ENCODE data around the gene CUX2.

GRCh38 chr12:109597423-109598340 is 24.1 kb downstream of the MVK start:
- RRBS, result no CpG with 5 or more reads among the region's 34 CpGs

DNA sequence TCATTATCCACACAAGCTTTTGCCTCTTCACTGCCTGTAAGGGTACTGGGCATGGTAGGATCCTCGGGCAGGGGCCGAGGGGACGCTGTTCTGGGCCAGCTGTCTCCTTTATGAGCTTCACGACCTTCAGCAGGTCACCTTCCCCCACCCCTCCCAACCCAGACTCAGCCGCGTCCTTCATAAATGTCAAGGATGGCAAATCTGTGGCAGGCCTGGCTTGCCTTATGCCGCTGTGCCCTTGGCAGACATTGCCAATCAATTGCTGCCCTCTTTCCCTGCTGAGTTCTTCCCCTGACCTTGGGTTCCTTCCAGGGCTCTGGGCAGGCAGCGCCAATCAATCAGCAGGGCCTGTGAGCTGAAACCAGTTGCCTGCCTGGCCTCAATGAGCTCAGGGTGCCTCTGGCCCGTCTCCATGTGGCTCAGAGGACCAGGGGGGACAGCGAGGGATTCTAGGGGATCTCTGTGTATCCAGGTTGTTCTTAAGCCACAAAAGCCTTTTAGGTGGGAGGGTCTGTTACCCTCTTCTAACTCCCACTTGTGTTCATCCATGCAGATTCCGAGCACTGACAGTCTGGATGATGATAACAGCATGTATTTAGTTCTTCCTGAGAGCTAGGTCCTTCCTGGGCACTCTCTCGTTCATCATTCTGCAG is 7.7 kb downstream of the FAM222A start:
- RRBS, result no CpG with 5 or more reads among the region's 12 CpGs

DNA sequence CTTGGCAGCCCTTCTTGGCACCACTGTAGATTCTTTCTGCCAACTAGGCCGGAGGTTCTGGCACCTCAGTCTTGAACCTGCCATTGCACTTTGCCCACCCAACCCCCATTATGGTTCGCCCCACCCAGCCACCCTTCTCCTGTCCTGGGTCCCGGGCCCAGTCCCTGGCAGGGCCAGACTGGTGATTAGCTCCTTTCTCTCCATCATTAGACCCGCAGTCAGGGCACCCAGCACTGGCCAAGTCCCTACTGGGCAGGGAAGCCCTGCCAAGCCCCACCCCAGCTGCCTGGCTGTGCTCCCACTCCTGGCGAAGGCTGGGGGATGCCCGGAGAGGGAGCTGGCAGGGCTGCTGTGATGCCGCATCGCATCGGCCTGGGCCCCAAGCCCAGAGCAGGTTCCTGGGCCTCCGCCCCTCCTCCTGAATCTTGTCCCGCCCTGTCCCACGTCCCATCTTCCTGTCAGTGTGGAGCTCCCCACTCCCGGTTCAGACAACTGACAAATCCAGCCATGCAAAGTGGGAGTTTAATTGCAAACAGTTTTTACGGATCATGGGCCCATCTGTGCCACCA is 9.8 kb downstream of the FAM222A start:
- RRBS, result no CpG with 5 or more reads among the region's 14 CpGs

DNA sequence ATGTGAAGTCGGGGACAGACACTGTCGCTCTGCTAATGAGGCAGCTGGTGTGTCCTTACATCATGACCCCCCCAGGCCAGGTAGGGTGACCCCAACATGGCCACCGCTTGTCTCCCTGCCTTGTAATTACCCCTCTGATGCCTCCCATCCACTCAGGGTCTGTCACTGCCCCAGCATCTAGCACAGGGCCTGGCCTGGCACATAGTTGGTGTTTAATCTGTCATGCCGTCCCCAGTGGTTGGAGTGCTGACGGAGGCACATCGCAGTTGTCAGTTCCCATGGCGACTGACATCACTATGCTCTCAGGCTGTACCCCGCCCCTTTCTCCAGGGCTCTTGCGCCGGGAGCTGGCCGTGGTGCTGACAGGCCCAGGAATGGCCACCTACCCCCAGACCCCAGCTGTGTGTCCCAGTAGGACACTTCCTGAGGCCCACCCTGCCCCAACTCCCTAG is 22.9 kb downstream of the FAM222A start:
- RRBS, result no CpG with 5 or more reads among the region's 11 CpGs

- RRBS, result no CpG with 5 or more reads among the region's 16 CpGs
Observed at GRCh38 chr12:109932658-109933436, 32.8 kb downstream of the TCHP start.

DNA sequence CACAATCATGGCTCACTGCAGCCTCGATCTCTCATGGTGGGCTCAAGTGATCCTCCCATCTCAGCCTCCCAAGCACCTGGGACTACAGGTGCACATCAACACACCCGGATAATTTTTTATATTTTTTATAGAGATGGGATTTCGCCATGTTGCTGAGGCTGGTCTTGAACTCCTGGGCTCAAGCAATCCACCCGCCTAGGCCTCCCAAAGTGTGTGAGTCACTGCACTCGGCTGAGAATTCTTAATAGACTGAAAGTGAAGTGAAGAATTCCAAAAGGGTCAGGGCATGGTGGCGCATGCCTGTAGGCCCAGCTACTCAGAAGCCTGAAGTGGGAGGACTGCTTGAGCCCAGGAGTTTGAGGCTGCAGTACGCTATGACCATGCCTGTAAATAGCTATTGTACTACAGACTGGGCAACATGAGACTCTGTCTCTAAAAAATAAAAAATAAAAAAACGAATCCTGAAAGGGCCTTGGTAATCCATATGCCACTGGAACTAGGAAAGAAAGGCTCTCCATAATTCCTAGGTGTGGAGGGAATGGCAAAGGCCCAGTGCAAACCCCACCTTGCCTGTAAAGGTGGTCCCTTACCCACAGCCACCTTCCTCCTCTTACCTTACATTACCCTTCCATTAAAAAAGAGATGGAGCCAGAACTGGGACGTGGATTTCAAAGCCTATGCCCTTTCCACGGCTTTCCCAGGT is 43.8 kb downstream of the TCHP start:
- RRBS, result no CpG with 5 or more reads among the region's 10 CpGs

DNA sequence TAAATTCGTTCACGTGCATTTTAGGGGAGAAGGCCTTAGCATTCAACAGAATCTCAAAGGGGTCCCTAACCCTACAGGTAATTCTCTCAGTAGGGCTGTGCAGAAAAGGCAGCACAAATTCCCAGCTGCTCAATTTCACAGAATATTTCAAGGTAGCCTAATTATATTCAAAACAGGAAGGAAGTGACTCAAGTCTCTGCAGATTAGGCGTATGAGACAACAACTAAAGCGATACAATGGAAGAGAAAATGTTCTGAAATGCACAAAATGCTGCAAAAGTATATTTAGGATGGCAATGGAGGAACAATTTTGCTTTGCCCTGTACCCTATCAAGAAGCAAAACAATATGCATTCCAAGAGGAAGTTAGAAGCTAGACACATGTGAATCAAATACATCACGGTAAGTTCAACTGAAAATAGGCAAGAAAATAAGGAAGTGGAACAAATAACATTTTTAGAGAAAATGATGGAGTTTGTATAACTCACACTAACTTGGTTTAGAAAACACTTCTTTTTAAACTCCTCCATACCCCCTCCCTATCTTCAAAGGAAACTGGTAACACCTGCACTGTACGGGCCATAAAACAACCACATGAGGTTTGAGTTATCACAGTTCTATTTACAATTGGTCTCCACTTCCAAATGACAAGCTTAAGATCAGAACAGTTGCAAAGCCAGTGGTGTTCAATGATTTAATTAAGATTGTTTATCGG is 1.6 kb downstream of the GIT2 start:
- RRBS, result no CpG with 5 or more reads among the region's 7 CpGs

- RRBS, result no CpG with 5 or more reads among the region's 12 CpGs
Observed at GRCh38 chr12:110018913-110019547, 19.8 kb downstream of the ANKRD13A start.

DNA sequence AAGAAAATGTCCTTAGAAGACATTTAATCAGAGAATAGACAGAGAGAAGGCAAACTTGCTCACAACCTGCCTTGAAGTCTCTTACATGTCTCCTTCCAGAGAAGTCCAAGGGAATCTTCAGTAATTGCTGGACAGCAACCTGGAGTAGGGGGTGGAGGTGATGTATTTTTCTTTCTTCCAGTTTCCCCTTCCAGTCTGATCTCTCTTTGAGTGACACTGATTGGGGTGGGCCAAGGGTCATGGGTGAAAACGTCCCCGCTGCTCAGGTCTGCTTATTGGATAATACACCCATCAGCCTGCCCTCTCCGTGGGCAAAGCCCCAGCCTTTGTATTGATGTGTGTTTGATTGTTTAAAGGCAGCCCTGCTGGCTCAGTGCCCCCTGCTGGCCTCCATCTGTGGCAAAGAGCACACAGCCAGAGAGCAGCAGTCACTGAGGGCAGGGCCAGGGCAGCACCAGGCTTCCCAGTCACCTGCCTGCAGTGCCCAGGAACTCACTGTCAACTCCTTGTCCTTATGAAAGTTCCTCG is 35.7 kb upstream of the ATP2A2 start:
- RRBS, result no CpG with 5 or more reads among the region's 4 CpGs

- RRBS, result no CpG with 5 or more reads among the region's 10 CpGs
Observed at GRCh38 chr12:110340175-110340604, 59.1 kb downstream of the ATP2A2 start.

GRCh38 chr12:110347039-110347391 is 56.5 kb downstream of the ANAPC7 start:
- RRBS, result no CpG with 5 or more reads among the region's 8 CpGs

- RRBS, result 6% methylated on average over 9 of the region's 34 CpGs
Observed at GRCh38 chr12:110469035-110469632, 489 bp downstream of the FAM216A start.

DNA sequence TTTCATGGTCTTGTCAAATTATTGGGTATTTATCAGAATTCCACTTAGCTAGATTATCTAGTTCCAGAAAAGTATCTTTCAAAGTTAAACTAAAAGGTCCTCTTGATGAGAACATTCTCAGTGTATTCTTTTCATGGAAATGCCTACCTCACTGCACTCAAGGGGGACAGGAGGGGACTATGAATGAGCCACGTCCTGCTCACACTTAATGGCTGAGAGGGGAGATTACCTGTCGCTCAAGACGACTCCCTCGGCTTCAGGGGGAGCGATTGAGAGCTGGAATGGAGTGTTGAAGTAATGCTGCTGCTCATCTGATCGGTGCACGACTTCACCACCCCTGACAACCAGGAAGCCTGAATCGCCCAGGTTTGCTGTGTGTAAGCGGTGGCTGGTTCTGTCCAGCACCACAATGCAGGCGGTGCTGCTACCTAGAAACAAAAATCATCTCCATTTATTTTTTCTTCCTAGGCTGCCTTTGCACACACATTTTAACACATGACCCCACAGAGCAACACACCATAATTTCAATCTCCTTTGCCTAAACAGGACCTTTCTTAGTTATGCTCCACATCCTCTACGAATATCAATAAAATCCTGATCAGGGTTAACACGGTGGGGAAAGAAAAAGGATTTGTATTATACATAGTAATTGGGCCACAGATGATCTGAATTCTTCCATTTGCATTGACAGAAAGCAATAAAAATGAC is 37.3 kb downstream of the PPTC7 start:
- RRBS, result no CpG with 5 or more reads among the region's 12 CpGs

DNA sequence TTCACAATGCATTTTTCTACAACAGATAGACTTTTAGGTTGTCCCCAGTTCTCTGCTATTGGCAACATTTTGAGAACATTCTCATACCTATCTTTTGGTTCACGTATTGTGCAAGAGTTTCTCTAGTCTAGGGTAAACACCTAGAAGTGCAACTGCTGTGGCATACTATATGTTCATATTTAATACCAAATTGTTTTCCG is 32.1 kb downstream of the PPTC7 start:
- RRBS, result no CpG with 5 or more reads among the region's 2 CpGs

- RRBS, result no CpG with 5 or more reads among the region's 4 CpGs
Observed at GRCh38 chr12:110567102-110567627, 16.0 kb downstream of the PPTC7 start.

GRCh38 chr12:110577725-110578917 is 5.0 kb downstream of the PPTC7 start:
- RRBS, result no CpG with 5 or more reads among the region's 10 CpGs

- RRBS, result no CpG with 5 or more reads among the region's 7 CpGs
Observed at GRCh38 chr12:110590592-110591309, 7.6 kb upstream of the PPTC7 start.

GRCh38 chr12:110853632-110854204 is 6.9 kb downstream of the CCDC63 start:
- RRBS, result no CpG with 5 or more reads among the region's 5 CpGs

GRCh38 chr12:111034040-111034578 is at the start of gene CUX2:
CUX2 (plus strand) TSS chr12:111034165.
- RRBS, result 4% methylated on average over 15 of the region's 65 CpGs

DNA sequence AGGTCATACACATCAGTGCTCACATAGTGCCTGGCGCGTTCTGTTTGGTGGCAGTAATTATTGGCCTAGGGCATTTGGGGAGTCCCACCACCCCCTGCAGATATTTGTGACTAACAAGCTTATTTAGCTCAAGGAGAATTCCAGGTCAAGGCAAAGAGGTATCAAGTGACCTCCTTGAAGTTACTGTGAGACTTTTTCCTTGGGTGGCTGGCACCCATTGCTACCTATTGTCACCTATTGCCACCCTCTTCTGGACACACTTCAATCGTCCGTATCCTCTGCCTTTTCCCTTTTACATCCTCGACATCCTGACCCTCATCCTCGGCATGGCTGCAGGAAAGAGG is 149.7 kb downstream of the CUX2 start:
- RRBS, result no CpG with 5 or more reads among the region's 6 CpGs